ENCODE measurements around a stretch of chr12.

GRCh38 chr12:121388275-121388843 is 11.6 kb upstream of the RNF34 start:
- PRO-cap, result no peak

- PRO-cap, result no peak
Measured at GRCh38 chr12:121442510-121443204, 42.7 kb downstream of the RNF34 start.

DNA sequence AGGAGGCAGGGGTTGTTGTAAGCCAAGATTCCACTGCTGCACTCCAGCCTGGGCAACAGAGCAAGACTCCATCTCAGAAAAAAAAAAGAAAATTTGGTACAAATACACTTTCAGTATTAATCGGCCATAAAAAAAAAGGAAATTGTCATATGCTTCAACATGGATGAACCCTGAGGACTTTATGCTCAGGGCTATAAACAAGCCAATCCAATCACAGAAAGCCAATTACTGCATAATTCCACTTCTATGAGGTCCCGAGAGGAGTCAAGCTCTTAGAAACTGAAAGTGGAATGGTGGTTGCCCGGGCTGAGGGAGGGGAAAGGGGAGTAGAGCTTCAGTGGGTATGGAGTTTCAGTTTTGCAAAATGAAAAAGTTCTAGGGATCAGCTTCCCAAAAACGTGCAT is 51.9 kb downstream of the RNF34 start:
- PRO-cap, result no peak

- PRO-cap, result no peak
Measured at GRCh38 chr12:121490881-121491409, 89.9 kb downstream of the KDM2B start.

GRCh38 chr12:121513670-121514609 is 66.9 kb downstream of the KDM2B start:
- PRO-cap, result bidirectional peak, plus-strand start at chr12:121514006, minus-strand start at chr12:121513842

- PRO-cap, result no peak
Measured at GRCh38 chr12:121535161-121535795, 45.5 kb downstream of the KDM2B start.

GRCh38 chr12:121536335-121536880 is 44.4 kb downstream of the KDM2B start:
- PRO-cap, result bidirectional peak, plus-strand start at chr12:121536362, minus-strand start at chr12:121536272; bidirectional peak, plus-strand start at chr12:121536820, minus-strand start at chr12:121536658

- PRO-cap, result no peak
Measured at GRCh38 chr12:121754157-121754763, 39.2 kb downstream of the RHOF start.

DNA sequence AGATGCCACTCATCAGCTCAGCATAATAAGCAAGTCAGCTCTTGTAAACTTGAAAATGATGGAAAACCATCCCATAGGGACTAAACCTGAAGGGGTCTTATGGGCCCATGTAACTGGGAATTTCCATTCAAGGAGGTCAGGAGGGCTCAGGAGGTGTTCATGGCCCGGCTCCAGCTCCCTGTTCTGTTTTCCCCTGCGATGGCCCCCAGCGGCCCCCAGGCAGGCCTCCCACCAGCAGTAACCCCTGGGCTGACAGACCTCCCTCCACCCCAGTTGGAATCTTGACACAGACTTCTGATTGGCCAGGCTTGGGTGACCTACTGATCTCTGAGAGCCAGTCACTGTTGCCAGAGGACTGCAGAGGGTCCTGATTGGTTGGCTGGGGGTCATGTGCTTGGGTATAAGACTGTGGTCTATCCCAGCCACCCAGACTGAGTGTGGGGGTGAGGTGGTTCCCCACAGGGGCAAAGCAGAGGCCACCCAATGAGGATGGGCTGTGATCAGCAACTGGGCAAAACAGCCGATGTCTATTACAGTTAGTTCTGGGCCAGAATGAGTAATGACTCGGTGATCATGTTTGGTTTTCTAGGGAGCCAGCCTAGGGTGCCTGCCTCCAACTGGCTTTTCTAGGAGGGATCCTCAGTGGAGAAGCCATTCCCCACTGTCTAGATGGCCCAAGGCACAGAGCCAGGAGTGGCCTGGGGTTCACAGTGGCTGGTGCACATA is 27.1 kb downstream of the RHOF start:
- PRO-cap, result no peak

DNA sequence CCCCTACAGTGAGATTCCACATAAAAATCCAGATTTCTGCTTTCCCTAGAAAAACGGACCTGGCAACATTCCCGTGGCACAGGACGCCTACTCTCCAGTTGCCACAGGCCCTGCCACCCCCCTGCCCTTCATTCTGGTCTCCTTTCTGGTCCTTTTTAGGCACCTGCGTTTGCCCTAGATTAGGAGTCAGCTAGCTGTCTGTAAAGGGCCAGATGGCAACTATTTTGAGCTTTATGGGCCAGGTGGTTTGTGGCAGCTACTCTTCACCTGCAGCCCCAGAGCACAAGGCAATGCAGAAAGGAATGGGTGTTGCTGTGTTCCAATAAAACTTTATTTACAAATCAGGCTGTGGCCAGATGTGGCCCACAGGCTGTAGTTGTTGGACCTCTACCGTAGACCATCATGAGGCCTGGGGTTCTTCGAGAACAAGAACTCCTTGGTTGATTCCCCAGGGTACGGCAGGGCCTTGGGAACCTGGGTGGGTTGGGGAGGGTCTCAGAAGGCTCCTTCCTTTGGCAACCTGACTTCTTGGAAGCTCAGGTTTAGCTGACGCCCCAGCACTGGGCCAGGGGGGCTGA is 16.0 kb downstream of the RHOF start:
- PRO-cap, result no peak

DNA sequence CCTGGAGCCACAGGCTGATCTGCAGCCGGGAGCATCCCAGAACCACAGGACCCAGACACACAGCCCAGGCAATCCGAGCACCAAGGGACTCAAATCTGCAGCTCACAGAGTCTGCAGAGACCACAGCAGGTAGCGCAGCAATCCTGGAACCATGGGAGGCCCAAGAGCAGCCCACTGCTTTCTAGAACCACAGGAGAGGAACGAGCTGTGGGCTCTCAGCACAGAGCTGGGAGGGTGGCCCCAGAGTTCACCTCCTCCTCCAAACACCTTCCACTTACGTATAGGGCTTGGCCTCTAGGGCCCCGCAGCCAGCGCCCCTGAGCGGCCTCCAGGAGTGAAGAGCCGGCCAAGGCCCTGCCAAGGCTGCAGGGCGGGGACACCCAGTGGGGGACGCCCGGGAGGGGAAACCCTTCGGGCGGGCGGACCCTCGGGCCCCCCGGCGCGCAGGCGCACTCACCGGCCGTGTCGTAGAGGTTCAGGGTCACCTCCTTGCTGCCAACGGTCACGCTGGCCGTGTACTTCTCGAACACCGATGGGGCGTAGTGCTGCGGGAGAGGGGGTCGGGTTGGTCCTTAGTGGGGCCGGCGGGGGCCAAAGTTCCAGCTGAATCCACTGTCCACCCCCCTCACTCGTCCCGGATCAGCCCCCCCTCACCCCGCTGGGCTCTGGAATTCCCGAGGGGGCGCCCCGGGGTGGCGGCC is 643 bp downstream of the RHOF start:
- PRO-cap, result bidirectional peak, plus-strand start at position 478 of the sequence, minus-strand start at position 189 of the sequence

DNA sequence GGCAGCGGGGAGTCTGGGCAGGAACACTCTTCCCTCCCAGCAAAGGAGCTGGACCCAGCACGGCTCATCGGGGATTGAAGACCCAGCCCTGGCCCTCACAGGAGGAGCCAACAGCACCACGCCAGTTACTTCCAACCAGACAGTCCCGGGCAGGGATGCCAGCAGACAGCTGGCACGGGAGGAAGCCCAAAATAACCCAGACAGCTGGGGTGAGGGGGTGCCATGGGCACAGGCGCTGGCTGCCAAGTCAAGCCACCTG is 4.3 kb upstream of the RHOF start:
- PRO-cap, result no peak

- PRO-cap, result no peak
Measured at GRCh38 chr12:121810255-121810835, 6.5 kb downstream of the SETD1B start.

DNA sequence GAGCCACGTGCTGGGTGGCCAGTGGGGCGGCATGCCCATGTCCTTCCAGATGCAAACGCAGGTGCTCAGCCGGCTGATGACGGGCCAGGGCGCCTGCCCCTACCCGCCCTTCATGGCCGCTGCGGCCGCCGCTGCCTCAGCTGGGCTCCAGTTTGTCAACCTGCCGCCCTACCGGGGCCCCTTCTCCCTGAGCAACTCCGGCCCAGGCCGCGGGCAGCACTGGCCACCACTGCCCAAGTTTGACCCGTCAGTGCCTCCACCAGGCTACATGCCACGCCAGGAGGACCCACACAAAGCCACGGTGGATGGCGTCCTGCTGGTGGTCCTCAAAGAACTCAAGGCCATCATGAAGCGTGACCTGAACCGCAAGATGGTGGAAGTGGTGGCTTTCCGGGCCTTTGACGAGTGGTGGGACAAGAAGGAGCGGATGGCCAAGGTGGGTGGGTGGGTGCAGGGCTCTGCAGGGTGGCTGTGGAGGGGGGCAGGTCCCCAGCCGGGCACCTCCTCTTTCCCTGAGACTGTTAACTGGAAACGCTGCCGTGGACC is 10.8 kb downstream of the SETD1B start:
- PRO-cap, result no peak

- PRO-cap, result no peak
Measured at GRCh38 chr12:121825840-121826465, 22.1 kb downstream of the SETD1B start.

DNA sequence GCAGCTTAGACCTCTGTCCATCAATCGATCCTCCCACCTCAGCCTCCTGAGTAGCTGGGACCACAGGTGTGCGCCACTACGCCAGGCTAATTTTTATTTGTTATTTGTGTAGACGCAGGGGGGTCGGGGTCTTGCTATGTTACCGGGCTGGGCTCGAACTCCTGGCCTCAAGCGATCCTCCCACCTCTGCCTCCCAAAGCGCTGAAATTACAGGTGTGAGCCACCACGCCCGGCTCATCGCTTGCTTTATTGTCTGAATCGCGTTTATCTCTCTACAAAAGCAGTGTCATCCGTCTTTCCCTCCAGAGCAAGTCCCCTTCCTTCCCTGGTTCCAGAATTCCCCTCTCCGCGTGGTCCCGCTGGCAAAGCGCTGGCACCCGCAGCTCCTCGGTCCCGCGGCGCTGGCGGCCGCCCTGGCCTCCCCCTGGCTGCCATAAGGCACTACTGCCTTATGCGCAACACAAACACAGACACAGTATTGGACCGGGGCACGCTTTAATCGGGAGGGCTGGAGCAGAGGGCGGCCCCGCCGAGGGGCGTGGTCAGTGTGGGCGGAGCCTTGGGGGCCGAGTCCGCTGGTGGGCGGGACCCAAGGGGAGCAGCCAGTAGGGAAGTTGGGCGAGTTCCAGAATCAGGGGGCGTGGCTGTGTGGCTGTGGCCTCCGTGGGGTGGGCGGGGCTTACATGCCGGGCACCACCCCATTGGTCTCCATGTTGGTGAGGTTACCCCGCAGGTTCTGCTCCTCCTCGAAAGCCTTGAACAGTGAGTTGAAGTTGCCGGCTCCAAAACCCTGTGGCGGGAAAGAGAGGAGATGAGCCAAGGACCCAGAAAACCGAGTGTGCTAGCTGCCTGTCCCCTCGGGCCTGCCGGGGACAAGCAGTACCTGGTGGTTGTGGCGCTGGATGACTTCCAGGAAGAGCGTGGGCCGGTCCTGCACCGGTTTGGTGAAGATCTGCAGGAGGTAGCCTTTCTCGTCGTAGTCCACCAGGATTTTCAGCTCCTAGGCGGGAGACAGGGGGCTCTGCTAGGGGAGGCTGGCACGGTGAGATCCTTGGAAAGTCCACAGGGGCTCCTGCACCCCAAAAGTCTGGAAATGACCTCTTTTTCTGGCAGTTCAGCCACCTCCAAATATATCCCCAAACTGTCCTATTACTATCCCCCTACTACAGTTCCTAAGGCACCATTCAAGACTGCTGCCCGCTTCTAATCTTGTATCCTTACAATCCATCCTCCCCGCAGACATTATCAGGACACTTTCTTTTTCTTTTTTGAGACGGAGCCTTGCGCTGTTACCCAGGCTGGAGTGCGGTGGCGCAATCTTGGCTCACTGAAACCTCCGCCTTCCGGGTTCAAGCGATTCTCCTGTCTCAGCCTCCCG is 19.1 kb downstream of the HPD start:
- PRO-cap, result bidirectional peak, plus-strand start at position 711 of the sequence, minus-strand start at position 474 of the sequence

DNA sequence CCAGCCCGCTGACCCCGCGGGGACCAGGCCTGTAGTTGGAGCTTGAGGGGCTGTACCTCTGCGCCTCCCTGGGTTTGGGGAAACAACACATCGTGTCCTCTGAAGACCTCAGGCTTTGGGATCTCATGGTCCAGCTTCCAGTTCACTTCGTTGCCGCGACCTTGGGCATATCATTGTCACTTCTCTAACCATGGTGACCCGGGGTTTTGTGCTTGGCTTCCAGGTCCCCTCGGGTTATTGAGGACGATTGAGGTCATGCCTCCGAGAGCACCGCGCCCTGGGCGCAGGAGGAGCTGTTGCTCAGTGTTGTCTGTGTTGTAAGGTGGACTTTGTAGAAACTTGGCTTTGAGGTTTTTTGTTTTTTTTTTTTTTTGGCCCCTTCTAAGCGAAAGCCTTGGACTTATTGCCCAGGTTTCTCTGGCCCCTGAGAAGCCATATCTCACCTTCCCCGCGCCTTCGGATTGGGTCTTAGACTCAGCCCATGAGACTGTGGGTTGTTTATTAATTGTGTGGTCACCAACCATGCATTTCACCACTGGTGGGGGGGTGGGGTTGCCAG is 2.5 kb downstream of the BCL7A start:
- PRO-cap, result no peak

GRCh38 chr12:122072057-122072887 is 6.3 kb upstream of the MLXIP start:
- PRO-cap, result no peak

DNA sequence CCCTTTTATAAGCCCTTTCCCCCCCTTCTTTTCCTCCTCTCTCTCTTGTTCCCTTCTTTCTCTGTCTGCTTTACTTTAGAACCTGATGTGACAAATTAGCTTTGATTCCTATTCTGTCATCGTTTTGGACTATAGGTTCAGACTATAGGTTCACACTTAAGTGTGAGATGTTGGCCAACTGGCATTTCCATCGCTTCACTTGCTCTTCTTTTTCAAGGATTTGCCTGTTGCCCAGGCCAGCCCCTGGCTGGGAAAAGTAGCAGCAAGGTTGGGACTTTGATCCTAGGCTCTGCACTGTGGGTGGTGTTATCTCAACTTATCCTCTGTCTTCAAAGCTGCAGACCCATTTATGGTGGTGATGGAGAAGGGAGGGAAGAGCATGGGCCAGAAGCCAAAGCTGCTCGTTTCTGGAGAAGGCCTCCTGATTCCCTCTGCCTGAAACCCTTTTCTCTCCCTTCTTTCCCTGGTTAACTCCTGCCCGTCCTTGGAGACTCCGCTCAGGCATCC is 27.3 kb downstream of the MLXIP start:
- PRO-cap, result no peak

DNA sequence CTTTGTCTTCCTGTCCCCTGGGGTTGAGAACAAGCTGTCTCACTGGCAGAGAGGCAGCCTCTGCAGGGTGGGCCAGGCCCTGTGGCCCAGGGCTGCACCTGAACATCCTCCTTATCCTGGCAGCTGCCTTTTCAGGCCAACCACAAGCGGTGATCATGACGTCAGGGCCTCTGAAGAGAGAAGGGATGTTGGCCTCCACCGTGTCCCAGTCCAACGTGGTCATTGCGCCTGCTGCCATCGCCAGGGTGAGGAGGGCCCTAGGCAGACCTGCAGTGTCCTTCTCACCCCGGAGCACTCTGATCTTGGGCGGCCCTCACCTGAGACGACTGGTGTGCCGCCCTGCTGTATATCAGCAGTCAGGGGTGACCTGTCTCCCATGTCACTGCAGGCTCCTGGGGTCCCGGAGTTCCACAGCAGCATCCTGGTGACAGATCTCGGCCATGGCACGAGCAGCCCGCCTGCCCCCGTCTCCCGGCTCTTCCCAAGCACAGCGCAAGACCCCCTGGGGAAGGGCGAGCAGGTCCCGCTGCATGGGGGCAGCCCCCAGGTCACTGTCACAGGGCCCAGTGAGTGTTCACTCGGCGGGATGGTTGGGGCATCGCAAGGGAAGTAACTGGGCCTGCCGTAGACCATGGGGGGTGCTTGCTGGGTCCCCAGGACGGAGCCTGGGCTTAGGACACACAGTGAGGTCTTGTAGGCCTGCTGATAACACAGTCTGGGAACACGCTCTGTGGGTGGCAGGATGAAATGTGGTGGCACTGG is 38.7 kb downstream of the IL31 start:
- PRO-cap, result no peak